Melanocyte of skin (primary cell): ENCODE measurements around a stretch of chr20.

DNA sequence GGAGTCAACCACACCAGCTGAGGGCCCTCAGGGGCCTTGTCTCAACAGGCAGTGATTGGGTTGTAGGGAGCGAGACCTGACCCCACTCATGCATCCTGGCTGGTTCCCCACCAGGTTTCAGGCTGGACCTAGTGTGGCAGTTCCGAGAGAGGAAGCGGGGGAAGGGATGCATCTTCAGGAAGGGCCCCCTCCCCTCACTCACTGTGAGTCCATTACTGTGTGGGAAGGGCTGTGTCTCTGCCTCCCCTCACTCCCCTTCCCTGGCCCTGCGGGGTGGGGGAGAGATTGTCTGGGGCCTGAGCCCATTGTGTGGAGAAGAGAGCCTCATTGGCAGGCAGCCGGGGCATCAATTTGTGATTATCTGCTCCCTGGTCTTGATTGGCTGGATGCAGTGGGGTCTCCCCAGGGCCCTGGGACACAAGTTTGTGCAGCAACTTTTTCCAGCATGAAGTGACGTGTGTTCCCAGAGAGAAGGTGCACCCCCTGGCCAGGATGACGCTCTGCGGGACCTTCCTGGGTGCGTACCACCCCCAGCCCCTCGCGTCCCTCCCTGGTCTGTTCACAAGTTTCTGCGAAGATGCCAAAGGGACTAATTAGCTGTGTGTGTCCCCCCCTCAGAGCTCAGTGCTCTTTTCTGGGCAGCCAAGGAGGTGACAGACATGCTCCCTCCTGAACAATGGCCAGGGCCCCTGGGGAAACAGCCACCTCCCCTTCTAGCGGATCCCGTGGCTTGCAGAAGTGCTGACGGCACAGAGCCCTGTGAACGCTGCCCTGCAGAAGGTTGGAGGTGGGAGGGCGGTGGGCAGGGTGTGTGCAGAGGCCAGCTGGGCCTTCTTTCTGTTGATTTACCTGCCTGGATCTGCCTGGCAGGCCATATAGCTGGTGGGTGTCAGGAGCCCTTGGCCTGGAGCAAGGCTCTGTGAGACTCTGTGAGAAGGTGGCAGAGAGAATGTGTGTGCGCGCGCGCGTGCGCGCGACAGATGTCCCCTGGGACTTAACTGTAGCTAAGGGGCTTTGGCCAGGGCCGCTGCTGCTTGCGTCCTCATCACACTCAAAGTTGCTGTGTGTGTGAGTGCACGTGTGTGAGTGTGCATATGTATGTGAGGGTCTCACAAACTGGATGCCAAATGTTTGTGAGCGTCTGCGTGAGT is 3.8 kb upstream of the MYT1 start:
- CAGE, long polyA plus RNA, 2 experiments = no peak in any of the 2 experiments

- CAGE, long polyA plus RNA, 2 experiments = no peak in any of the 2 experiments
These were observed 28.3 kb upstream of the PCMTD2 start for GRCh38 chr20:64227248-64227717.

DNA sequence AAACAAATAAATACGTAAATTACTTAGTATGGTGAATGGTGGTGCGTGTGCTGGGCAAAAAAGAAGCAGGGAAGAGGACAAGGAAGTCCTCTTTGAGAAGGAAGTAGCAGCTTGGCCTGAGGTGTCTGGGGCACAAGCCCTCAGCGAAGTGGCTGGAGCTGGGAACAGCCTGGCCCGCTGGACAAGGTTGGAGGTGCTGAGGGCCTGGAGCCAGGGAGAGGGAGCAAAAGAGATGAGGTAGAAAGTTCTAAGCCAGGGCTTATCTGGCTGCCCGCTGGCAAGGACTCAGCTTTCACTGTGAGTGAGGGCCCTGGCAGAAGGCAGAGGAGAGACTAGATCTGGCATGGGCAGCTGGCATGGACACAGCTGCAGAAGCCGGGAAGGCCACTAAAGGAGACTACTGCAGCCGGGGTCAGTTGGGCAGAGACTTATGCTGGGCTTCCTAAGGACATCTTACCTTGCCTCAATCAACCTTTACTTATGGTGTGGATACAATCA is 21.8 kb upstream of the PCMTD2 start:
- CAGE, long polyA plus RNA, 2 experiments = no peak in any of the 2 experiments

- CAGE, long polyA plus RNA, 2 experiments = no peak in any of the 2 experiments
These were observed 857 bp downstream of the PCMTD2 start for GRCh38 chr20:64256282-64256927.

- CAGE, long polyA plus RNA, 2 experiments = no peak in any of the 2 experiments
These were observed 5.6 kb downstream of the PCMTD2 start for GRCh38 chr20:64260987-64261670.